Metanephros (tissue), 2 donors: ENCODE results near the gene ZNF317.

DNA sequence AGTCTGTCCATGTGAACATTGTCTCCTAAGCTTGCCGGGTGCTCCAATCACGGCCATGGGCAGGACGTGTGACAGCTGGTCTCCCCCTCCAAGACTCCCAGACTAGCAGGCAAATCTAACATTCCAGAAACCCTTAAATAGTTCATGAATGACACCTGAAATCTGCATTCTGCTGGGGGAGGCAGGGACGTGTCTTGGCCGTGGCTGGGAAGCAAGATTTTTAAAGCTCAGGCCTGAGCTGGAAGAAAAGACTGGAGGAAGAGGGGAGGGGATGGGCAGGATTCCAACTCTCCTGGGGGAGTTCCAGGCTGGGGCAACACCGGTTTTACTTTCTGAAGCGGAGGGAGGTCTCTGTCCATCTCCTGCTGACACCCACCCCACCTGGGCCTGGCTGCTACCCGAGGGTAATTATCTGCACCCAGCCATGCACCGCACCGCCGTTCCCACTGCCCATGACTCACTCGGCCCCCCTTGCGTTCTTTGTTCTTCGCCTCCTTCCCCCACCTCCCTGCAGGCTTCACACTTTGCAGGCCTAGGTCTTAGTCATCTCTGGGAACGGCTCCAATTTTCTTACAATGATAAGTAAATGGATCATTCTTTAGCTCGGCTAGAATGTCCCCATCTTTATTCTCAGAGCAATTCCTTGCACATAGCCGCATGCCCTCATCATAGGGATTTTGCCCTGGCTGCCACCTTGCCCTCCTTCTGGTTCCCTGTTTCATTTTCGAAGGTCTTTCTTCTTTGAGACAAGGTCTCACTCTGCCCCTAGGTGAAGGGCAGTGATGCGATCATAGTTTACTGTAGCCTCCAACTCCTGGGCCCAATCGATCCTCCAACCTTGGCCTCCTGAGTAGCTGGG is 11.3 kb upstream of the OR1M1 start:
- RAMPAGE, long total RNA: no peak

DNA sequence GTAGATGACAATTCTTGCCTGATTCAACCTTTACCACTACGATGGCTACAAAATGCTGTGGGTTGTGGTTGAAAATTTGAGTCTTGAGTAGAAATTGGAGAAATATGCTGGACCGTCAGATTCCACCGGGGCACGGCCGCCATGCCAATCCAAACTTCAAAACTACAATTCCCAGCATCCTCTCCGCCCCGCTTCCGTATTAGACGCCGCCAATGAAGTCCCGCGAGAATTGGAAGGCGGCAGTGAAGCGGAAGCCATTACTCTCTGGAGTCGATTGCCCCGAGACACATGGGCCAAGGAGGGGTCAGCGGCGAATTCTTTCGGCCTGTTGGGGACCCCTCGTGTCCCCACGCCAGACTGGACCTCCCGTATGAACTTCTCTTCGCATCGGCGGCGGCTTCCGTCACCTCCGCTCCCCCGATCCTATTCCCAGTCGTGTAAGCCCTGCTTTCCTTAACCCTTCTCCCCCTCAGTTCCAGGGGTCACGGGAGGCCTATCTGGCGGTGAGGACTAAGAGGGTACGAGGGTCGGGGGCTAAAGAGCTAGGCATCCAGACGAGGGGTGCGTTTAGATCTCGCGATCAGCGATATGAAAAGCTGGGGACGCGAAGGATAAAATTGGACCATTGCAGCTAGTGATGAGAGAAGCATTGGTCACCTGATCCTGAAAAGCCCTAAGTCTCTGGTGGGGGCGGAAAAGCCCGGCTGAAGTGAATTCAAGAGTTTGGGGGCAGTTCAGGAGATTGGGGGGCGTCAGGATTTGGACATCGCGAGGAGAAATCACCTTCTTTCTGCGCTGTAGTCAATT is at the start of gene ZNF317:
TSS of gene ZNF317 (plus strand) at position 242 of the 807 bp plus-strand sequence.
- RAMPAGE, long total RNA: no peak

DNA sequence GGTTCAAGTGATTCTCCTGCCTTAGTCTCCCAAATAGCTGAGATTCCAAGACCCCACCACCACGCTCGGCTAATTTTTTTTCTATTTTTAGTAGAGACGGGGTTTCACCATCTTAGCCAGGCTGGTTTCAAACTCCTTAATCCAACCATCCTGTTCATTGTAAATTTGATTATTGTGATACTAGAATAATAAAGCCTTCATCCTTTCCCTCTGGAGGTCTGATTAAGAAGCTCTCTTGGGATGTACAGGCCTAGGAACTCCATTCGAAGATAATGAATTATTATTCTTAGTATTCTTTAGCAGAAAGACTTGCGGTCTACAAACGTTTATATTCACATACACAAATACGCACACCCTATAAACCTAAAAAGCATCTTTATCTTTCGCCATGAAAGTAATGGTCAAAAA is 696 bp downstream of the ZNF426 start:
- RAMPAGE, long total RNA: no peak

DNA sequence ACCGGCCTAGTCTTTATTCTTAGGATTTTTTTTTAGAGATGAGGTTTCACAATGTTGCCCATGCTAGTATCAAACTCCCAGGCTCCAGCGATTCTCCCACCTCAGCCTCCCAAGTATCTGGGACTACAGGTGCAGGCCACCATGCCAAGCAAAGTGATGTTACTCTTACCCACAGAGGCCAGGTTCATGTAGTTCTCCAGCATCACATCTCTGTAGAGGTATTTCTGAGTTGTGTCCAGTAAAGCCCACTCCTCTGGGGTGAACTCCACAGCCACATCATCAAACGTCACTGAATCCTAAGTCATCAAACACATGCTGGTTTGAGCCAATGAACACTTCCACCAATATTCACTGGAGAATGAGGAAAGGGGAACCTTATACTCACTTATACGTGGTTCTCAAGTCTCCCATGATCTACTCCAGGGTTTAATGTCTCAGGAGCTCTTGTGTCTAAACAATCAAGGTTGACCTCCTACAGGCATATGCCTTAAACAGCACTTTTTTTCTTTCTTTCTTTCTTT is 17.0 kb downstream of the ZNF562 start:
- RAMPAGE, long total RNA: no peak

DNA sequence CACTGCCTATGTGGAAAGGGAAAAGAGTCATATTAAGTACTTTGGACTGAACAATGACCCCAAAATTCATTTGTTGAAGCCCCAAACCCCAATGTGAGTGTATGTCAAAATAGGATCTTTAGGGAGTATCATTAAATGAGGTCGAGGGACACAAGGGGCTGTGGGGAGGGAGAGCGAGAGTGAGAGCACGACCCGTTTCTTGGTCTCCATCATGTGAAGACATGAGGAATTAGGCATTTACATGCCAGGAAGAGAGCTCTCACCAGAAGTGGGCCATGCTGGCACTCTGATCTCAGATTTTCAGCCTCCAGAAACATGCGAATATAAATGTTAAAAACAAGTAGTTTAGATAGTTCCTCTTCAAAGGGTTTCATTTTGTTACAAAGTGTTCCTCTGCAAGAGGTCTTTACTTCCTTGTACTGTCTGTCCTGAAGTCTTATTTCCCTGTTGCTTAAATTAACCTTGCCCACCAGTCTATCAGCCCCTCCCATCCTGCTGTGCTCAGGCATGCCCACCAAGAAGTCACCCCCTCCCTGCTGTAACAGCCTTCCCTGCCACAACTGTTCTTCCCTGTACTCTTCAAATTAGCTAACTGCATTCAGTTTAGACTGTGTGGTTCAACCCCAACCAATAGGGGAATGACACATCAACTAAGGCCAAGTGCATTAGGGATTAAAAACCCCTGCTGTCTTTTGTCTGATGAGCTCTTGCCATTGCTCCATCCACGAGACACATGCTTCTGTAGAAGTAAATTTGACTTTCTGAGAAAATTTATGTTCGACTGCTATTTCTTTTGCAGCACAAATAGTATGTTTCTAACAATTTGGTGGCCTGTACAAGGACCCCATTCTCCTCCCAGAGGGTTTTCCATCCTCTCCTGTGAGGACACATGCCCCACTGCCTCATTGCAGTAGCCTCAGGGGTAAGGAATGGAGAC is 34.3 kb upstream of the ZNF562 start:
- RAMPAGE, long total RNA: no peak

- RAMPAGE, long total RNA: no peak
These were observed 18.2 kb downstream of the ZNF846 start for GRCh38 chr19:9750317-9750729.

- RAMPAGE, long total RNA: no peak
These were observed 8.1 kb downstream of the FBXL12 start for GRCh38 chr19:9810337-9811692.

GRCh38 chr19:9816452-9817022 is 2.3 kb downstream of the FBXL12 start:
- RAMPAGE, long total RNA: no peak

DNA sequence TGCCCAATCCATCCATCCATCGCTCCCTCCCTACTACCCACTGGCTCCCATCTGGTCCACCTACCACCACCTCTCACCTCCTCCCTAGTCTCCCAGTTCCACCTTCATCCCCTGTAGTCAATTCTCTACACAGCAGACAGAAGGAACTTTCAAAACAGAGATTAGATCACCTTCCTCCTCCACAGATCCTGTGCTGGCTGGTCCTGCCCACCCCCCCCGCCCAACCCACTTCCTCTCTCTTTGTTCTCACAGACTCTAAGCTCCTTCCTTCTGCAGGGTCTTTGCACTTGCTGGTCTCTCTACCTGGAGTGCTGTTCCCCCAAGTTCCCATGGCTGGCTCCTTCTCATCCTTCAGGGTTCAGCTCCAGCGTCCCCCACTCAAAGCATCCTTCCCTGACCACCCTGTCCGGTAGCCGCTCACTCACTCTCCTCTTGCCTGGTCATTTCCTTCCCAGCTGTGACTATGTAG is 22.9 kb downstream of the PIN1 start:
- RAMPAGE, long total RNA: no peak

GRCh38 chr19:9913503-9914345 is 22.6 kb downstream of the OLFM2 start:
- RAMPAGE, long total RNA: no peak

- RAMPAGE, long total RNA: no peak
These were observed 32.9 kb downstream of the COL5A3 start for GRCh38 chr19:9977424-9977842.

GRCh38 chr19:10000140-10000731 is 10.1 kb downstream of the COL5A3 start:
- RAMPAGE, long total RNA: no peak

DNA sequence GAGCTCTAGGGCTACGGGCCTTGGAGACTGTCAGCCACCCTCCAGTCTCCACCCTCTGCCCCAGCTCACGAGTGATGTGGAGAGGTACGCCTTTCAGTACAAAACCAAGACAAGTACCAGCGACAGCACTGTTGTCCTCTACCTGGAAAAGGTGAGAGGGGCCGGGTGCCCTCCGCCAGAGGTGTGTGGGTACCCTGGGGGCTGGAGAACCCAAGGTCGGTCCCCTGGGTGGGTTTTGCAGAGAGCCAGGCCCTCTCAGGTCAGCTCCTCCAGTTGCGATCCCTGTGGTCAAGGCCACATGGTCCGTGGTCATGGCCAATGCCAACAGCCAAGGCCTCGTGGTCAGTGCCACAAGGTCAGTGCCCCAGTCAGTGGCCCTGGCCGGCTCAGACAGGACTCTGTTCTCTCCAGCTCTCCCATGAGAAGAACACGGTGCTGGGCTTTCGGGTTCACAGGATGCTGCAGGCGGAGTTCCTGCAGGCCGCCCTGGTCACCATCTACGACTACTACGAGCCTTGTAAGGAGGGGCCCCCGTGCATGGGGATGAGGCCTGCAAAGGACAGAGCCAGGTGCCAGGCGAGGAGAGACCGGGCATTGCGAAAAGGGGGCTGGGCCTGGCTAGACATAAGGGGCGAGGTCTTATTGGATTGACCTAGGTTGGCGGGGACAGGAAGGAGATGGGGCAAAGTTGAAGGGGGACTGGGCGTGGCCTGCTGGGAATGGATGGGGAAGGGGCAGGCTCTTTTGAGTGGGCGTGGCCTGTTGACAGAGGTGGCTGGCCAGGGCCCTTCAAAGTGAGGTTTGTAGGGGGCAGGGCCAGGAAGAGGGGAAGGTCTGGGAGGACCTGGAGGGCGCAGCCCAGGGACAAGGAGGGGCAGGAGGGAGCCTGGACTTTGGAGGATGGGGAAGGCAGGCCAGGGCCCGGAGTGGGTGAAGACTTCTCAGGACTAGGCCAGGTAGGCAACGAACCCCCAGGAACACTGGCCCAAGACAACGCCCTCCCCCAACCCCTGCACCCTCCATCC is 15.2 kb upstream of the SHFL start:
- RAMPAGE, long total RNA: no peak

DNA sequence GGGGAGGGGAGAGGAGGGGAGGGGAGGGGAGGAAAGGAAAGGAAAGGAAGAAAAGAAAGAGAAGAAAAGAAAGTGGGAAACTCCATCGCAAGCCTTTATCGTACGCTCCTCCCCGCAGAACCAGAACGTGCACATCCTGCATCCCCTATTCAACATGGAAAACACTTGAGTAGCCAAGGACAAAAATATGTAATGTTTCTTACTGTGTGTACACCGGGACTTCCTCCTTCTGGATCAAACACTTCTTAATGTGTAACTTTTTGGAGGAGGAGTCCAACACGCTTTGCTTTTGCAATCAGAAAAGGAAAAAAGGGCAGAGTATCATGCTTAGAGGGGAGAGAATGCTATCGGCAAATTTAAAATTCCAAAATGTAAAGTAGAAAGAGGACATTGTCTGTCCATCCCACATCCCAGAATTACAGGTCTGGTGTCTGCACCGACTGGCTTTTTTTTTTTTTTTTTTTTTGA is 7.8 kb upstream of the SHFL start:
- RAMPAGE, long total RNA: no peak

GRCh38 chr19:10115646-10116219 is 4.0 kb downstream of the EIF3G start:
- RAMPAGE, long total RNA: no peak

GRCh38 chr19:10180105-10180811 is 14.5 kb downstream of the DNMT1 start:
- RAMPAGE, long total RNA: no peak

DNA sequence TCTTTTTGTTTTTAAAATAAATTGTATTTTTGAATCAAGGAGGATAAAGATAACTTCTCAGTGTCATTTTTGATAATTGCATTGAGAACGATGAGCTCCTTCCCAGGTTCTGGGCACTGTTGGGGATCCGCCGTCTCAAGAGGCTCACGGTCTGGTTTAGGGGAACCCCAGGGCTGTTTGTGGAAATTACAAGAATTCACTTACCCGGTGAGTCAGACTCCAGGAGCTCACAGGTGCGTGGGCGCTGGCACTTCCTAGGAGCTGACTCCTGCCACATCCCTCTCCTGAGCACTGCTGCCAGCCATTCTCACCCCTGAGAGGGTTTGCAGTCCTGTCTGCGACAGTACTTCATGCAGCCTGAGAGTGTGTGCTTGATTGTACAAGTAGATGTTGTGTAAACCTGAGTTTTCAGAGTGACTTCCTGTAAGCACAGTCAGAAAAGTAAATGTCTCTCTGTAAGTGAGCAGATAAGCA is 8.0 kb downstream of the MRPL4 start:
- RAMPAGE, long total RNA: no peak

GRCh38 chr19:10318145-10318438 is 2.3 kb upstream of the FDX2 start:
- RAMPAGE, long total RNA: no peak

GRCh38 chr19:10417692-10418746 is 2.3 kb upstream of the PDE4A start:
- RAMPAGE, long total RNA: no peak

DNA sequence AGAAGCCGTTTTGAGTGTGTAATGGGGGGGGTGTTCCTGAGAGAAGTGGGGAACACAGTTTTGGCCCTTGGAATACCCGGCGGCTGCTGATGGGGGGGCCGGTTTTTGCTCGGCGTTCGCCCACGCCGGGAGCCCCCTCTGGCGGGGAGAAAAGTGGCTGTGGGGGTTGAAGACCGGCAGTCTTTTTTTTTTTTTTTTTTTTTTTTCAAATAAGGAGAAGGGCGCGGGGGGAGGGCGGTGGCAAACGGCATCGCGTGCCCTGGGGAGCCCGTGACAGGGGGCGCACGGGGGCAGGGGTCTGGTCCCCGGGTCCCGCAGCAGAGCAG is 1.5 kb upstream of the PDE4A start:
- RAMPAGE, long total RNA: no peak